SJSA1 (cell line): ENCODE data around the gene GRIFIN.

DNA sequence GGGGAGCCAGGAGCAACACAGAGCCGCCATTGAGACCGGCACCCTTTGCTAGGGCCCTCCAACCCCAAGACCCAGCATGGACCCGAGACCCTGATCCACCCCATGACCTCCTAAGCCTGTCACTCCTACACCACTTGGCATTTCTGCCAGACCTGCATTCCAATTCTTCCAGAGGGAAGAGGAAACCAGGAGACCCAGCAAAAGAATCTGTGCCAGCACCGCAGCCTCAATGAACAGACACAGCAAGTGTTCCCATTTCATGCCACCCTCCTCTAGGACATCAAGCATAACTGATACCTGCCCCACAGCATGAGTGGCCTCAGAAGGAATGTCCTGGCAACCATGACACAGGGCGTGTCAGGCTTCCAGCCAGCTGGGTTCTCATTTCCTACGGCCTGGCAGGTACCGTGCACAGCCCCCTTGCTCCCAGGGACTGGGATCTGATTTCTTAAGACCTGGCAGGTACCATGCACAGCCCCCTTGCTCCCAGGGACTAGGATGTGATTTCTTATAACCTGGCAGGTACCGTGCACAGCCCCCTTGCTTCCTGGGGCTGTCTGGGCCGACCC is 7.8 kb downstream of the MAD1L1 start:
- RAMPAGE, long total RNA: no peak

DNA sequence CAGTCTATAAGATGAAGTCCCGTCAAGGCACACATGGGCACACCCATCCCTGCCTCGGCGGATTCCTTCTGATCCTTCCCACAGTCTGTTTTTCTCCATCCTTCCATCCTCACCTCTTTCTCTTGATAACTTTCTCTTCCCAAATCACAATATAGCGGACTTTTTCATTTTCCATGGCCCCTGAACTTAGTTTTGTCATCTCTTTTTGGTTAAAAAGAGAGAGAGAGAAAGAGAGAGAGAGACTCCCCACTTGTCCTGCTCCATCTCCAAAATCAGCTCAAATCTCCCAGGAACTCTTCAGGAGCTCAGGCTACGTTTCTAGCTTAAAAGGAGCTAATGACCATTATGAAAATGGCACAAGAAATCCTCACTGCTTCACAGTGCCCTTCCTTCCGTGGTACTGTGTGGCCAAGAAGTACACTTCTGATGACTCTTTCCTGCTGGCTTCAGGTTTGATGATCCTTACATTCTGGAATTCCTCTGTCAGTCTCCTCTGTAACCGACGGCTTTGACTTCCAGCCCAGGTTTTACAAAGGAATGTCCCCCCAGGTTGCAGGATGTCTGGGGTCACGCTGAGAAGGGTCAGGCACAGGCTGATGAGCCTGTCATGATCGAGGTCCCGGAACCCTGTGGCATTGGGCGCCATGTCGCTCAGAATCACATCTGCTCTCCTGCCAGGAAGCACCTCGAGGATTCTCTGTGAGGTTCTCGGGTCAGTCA is 2.2 kb upstream of the MAD1L1 start:
- RAMPAGE, long total RNA: no peak

- RAMPAGE, long total RNA: no peak
Observed at GRCh38 chr7:2324946-2325671, 10.9 kb upstream of the SNX8 start.

GRCh38 chr7:2355762-2355943 is 1.0 kb downstream of the EIF3B start:
- RAMPAGE, long total RNA: no peak

DNA sequence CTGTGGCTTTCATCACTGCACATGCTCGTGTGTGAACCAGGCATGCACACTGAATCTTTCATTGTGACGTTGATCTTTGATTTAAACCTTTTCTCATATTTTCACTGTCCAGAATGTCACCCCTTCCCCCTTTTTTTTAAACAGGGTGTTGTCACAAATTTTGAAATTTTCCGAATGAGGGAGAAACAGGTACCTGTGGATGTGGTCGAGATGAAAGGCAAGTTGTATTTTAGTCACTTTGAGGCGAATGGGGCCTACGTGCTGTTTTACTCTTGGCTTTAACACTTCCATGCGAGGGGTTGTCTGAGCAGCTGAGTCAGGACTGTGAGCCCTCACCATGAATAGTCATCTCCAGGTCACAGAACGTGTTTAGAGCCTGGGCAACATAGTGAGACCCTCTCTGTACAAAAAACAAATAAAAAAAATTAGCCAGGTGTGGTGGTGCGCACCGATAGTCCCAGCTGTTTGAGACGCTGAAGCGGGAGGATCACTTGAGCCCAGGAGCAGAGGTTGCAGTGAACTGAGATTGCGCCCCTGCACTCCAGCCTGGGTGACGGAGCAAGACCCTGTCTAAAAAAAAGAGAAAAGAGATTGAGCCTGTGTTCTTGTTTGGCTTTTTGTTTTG is 17.1 kb downstream of the EIF3B start:
- RAMPAGE, long total RNA: no peak

DNA sequence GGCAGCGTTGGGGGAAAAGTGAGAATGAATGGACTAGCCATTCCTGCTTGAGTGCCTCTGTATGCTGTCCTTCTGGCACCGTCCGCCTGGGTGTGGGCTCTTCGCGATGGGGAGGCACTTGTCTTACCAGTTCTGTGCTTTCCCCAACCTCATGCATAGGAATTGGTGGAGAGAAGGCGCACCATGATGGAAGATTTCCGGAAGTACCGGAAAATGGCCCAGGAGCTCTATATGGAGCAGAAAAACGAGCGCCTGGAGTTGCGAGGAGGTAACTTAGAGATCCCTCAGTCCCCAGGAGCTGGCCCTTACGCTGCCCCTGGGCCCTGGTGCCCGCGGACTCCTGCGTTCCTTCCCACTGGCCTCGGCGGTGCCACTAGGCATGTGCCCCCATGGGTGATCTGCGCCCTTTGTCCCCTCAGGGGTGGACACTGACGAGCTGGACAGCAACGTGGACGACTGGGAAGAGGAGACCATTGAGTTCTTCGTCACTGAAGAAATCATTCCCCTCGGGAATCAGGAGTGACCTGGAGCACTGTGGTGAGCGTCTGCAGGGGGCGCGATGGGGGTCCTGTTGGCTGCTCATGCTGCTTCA is 24.3 kb upstream of the CHST12 start:
- RAMPAGE, long total RNA: no peak

DNA sequence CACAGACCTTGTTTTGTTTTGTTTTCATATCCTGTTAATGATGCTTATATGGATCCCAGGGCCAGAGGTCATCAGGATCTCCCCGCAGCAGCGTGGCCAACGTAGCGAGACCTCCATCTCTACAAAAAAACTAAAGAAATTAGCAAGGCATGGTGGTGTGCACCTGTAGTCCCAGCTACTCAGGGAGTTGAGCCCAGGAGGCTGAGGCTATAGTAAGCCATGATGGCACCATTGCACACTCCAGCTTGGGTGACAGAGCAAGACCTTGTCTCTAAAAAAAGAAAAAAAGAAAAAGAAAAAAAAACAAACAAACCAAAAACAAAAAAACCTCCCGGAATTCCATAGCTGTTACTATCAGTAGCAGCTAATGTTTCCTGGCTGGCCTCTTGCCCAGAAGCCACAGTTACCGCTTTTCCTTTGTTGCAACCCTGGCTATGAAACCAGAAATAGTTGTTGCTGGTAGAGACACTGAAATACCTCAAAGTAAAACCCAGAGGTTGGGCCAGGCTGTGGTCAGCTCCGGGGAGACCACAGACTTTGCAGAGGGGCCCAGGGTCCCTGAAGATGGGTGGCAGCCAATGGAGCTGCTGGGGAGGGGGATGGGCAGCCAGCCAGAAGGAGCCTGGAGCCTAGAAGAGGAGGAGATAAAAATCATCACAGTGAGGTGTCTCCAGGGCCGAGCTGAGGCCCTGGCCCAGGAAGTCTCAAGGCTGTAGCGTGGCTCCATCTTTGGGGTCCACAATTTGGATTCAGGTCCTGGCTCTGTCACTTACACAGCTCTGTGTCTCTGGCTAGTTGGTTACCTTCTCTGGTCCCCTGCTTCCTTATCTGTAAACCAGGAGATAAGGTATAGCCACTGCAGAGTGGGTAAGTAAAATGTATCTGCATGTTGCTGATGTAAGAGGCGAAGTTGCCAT is 3.5 kb upstream of the CHST12 start:
- RAMPAGE, long total RNA: no peak

- RAMPAGE, long total RNA: no peak
Observed at GRCh38 chr7:2406446-2407205, 3.2 kb downstream of the CHST12 start.

DNA sequence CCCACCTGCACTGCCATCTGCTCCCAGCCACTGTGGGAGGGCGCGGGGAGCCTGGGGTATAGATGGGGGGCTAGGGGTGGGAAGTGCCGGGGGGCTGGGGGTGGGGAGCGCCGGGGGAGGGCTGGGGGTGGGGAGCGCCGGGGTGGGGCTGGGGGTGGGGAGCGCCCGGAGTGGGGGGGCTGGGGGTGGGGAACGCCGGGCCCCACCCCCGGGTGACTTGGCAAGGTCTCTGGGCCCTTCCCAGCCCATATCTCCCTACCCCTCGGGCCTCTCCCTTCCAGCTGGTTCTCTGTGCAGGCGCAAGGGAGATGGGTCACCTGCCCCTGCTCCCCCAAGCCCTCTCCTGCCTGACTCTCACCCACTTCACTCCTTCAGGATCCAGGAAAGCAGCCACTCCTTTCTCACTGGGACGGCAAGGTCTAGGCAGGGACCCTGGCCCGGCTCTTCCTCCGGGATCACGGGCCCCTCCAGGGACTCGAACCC is at the start of gene GRIFIN:
Gene GRIFIN, minus strand, starts transcription at position 32 of the 483 bp plus-strand sequence.
- RAMPAGE, long total RNA: no peak

DNA sequence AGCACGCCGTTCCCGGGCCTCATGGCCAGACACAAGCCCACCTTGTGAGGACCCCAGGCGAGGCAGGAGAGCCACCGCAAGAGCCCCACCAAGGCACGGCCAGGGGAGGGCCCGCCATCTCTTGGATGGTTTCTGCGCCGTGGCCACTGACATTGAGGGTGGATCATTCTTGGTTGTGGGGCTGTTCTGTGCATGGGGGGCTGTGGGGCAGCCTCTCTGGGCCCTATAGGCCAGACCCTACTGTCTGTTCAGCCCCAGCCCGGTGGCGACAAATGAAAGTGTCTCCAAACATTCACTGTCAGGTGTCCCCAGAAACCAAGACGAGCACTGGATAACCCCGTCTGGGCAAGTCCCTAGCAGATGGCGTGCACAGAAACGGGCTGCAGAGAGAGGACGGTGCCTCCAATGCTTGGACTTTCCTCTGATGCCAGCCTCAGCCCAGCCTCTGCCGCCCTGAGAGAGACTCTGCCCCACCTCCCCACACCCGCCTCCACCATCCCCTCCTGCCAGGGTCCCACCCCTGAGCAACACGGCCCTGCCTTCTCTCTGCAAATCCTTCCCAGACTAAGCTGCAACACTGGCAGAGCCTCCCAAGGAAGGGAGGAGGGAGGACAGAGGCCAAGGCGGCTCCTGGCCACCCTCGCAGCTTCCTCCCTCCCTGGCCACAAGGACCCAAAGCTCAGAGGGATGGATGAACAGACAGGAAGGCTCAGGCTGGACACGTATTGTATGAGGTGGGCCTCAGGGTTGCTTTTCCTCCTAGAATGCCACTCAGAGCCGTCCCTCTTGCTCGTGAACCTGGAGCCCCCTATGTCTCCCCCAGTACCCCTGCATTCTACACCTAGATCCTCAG is 7.4 kb upstream of the LFNG start:
- RAMPAGE, long total RNA: no peak

DNA sequence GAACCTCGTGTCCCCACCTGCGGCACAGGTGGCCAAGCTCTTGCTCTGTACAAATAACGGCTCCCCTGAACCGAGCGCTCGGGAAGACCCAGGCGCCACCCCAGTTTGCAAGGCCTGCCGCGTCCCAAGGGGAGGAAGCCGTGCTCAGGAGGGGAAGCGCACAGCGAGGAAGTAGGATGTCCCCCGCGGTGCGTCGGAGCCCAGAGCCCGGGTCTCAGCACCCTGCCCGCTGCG is 471 bp upstream of the LFNG start:
- RAMPAGE, long total RNA: no peak

DNA sequence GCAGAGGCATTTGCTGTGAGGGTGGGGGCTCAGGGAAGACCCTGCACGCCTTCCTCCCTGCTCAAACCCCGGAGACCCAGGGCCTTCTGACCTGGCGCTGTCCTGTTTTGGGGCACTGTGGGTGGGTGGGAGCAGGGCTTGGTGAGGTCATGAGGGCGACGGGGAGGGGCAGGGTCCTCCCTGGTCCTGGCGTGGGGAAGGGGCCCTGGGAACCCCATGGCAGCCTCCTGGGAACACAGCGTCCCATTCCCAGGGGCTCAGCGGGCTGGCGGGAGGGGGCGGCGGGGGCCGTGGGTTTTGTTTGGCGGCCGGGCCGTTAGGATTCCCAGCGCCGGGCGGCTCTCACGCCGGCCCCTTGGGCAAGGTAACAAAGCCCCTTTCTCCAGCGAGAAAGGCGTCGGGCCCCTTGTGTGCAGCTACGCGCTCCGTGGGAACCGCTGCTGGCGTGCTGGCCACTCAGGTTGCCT is 1.5 kb downstream of the LFNG start:
- RAMPAGE, long total RNA: no peak

GRCh38 chr7:2538562-2539541 is 16.5 kb downstream of the BRAT1 start:
- RAMPAGE, long total RNA: no peak

- RAMPAGE, long total RNA: no peak
Observed at GRCh38 chr7:2571910-2572637, 13.3 kb downstream of the IQCE start.

DNA sequence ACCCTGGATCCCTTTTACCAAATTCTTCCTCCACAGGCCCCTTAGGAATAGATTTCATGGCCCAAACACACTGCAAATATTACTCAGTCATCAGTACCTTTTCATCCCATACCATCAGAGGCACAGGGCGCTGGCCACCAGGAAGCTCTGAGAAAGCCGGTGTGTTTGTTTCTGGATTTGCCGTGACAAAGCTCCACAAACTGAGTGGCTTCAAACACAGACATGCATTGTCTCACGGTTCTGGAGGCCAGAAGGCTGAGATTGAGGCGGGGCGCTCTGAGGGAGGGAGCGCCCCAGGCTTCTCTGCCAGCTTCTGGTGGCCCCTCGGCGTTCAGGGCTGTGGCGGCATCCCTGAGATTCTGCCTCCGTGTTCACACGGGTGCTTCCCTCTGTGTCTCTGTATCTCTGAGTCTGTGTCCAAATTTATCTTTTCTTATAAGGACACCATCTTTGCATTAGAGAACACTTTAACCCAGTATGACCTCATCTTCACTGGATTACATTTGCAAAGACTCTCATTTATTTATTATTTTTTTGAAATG is 3.6 kb upstream of the TTYH3 start:
- RAMPAGE, long total RNA: no peak

GRCh38 chr7:2633819-2634903 is 2.4 kb downstream of the TTYH3 start:
- RAMPAGE, long total RNA: no peak

DNA sequence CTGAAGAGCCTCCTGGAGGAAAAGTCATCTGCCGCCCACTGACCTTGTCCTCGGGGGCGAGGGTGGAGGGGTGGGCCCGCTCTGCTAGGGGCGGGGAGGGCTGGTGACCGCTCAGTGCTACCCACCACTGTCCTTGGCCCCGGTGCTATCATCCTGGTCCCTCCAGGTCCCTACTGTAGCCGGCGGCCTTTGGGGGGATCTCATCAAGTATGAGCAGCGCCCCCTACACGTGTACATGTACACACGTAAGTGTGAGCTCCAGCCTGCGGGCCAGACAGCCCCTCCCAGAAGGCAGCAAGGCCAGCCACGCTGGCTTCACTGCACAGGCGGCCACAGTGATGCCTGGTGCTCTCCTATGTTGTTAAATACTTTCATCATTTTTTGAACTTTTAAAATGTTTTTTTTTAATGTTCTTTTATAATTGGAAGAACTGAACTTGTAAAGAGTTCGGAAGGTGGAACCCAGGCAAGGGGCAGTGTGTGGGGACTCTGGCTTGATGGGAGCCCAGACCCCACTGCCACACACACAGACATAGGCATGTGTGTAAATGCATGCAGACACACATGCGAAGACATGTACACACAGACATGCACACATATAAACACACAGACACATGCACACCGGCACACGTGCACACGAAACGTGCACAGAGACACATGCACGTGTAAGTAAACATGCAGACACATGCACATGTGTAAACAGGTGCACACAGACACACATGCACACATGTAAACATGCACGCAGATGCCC is 19.7 kb downstream of the TTYH3 start:
- RAMPAGE, long total RNA: no peak

- RAMPAGE, long total RNA: no peak
Observed at GRCh38 chr7:2715590-2715988, 27.6 kb downstream of the AMZ1 start.

- RAMPAGE, long total RNA: no peak
Observed at GRCh38 chr7:2730915-2731576, 43.0 kb downstream of the AMZ1 start.

- RAMPAGE, long total RNA: no peak
Observed at GRCh38 chr7:2821148-2821869, 22.8 kb downstream of the GNA12 start.